Adrenal gland (tissue), 7 donors: Measurements from ENCODE around the genes AMFR, MT1M and MT1G.

- PRO-cap, 3 experiments: peak in 1 of 3 experiments; most common plus-strand start chr16:54938845 (in 1)
- RAMPAGE, long total RNA, 4 experiments: no peak in any of the 4 experiments
- RRBS: 29% methylated on average over 10 of the region's 58 CpGs
Measured at GRCh38 chr16:54938448-54939379, 8.0 kb downstream of the IRX5 start.

GRCh38 chr16:55271990-55272656 lies 51.9 kb upstream of the IRX6 start:
- PRO-cap, 3 experiments: no peak in any of the 3 experiments
- RAMPAGE, long total RNA, 4 experiments: no peak in any of the 4 experiments
- RRBS: no CpG with 5 or more reads among the region's 6 CpGs

- PRO-cap, 3 experiments: no peak in any of the 3 experiments
- RAMPAGE, long total RNA, 4 experiments: no peak in any of the 4 experiments
- RRBS: no CpG with 5 or more reads among the region's 3 CpGs
Measured at GRCh38 chr16:55437412-55437968, 41.5 kb upstream of the MMP2 start.

DNA sequence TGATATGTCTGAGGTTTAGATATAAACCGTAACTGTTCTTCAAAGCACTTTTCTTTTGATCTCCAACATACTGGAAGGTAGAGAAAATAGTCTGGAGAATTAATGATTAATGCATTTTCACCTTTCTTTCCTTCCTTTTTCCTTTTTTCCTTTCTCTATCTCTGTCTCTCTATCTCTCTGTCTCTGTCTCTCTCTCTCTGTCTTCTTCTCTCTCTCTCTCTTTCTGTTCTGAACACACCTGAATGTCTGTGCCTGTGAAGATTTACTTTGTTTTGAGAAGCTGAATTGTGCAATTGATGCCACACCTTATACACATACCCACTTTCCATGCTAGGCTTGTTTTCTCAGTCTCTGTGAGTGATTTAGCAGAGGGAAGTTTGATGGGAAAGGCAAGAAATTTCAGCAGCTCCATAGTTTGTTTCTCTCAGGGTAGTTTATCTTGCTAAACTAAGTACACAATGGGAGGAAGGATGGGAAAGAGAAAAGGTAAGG lies 9.4 kb upstream of the CAPNS2 start:
- PRO-cap, 3 experiments: no peak in any of the 3 experiments
- RAMPAGE, long total RNA, 4 experiments: no peak in any of the 4 experiments
- RRBS: no CpG with 5 or more reads among the region's 1 CpG

- PRO-cap, 3 experiments: no peak in any of the 3 experiments
- RAMPAGE, long total RNA, 4 experiments: no peak in any of the 4 experiments
- RRBS: no CpG with 5 or more reads among the region's 31 CpGs
Measured at GRCh38 chr16:55759983-55760951, 72.6 kb downstream of the CES1 start.

GRCh38 chr16:55915943-55916435 lies 40.8 kb upstream of the CES5A start:
- PRO-cap, 3 experiments: no peak in any of the 3 experiments
- RAMPAGE, long total RNA, 4 experiments: no peak in any of the 4 experiments
- RRBS: no CpG with 5 or more reads among the region's 2 CpGs

DNA sequence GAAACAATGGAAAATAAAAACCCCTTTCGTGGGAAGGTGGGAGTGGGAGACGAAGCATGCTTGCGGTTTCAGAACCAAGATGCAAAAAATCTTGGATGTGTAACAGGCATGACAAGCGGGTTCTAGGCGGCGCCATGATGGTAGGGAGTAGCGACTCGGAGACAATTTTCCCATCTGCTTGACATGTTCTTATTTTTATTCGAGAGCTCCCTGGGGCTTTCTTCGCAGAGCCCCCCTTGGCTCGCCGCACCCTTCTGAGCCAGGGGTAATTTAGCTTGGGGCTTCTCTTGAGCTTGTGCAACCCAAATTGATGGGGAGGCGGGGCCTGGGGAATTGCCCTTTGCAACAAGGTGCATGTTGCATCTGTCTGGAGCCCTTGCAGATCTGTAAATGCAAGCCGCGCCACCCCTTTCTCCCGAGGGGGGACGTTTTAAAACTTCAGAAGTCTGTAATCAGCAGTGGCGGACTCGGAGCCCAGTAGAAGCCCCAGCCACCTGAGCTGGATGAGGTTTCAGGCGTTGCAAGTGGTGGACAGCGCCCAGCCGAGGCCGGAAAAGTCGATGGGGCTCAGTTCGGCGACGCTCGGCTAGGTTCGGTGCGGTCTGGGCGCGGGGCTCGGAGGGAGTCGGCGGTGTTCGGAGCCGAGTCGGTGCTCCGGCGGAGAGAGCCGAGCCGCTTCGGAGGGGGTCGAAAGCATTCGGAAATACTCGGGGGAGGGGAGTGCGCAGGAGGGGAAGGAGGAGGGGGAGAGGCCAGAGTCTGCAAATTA lies 2.9 kb downstream of the GNAO1 start:
- PRO-cap, 3 experiments: peak in 1 of 3 experiments; most common minus-strand start position 533 of the sequence (in 1)
- RAMPAGE, long total RNA, 4 experiments: no peak in any of the 4 experiments
- RRBS: 1% methylated on average over 12 of the region's 47 CpGs

GRCh38 chr16:56225123-56225464 lies 33.8 kb downstream of the GNAO1 start:
- PRO-cap, 3 experiments: no peak in any of the 3 experiments
- RAMPAGE, long total RNA, 4 experiments: no peak in any of the 4 experiments
- RRBS: no CpG with 5 or more reads among the region's 2 CpGs

GRCh38 chr16:56234809-56235165 lies 43.5 kb downstream of the GNAO1 start:
- PRO-cap, 3 experiments: no peak in any of the 3 experiments
- RAMPAGE, long total RNA, 4 experiments: no peak in any of the 4 experiments
- RRBS: no CpG with 5 or more reads among the region's 5 CpGs

GRCh38 chr16:56385767-56386462 lies 39.4 kb downstream of the AMFR start:
- PRO-cap, 3 experiments: no peak in any of the 3 experiments
- RAMPAGE, long total RNA, 4 experiments: no peak in any of the 4 experiments
- RRBS: no CpG with 5 or more reads among the region's 12 CpGs

DNA sequence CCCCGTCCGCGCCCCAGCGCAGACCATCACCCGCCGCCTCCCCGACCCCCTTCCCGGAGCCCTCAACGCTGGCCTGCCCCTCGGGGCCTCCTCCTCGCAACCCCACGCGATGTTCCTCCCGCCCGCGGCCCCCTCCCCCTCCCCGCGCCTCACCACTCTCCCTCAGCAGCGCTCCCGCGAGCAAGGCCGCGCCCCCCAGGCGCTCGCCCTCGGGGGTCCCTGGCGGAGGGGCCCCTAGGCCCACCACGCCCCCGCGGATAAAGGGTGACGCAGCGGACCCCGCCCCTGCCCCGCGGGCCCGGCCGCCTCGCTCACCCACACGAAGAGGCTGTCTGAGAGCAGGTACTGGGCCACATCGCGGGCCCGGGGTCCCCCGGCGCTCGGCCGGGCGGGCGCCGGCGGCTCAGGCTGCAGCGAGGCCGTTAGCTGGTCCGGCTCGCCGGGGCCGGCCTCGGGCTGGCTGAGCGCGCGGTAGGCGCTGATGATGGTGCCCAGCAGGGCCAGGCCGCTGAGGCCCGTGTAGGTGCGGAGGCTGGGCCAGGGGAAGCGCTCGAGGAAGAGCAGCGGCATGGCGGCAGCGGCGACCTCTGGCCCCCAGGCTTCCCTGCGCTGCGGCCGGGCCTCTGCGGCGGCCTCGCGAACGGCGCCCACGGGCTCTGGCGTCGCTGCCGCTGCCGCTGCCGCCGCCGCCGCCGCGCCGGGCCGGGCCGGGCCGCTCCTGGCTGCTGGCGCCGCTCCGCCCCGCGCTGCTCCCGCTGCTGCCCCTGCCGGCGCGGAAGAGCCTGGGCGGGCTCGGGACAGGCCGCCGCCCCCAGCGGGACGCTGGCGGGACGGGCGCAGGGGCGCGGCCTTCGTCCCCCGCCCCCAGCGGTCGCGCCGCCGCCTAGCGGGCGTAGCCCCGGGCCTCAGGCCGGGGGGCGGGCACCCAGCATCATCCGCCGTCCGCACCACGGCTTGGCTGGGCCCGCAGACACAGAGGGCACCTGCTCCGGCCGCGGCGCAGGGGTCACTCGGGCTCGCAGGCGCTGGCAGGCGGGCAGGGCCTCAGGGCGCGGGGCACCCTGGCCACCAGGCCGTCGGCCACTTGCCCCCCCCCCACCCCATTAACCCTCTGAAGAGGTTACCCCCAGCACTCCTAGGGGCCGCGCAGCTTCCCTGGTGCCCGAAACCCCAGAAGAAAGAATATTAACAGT lies at the start of gene AMFR:
TSS of gene AMFR (minus strand) at position 788 of the 1,193 bp plus-strand sequence.
- PRO-cap, 3 experiments: peak in 3 of 3 experiments; most common plus-strand start position 921 of the sequence (in 2); most common minus-strand start position 55 of the sequence (in 2)
- RAMPAGE, long total RNA, 4 experiments: no peak in any of the 4 experiments
- RRBS: 1% methylated on average over 44 of the region's 146 CpGs

DNA sequence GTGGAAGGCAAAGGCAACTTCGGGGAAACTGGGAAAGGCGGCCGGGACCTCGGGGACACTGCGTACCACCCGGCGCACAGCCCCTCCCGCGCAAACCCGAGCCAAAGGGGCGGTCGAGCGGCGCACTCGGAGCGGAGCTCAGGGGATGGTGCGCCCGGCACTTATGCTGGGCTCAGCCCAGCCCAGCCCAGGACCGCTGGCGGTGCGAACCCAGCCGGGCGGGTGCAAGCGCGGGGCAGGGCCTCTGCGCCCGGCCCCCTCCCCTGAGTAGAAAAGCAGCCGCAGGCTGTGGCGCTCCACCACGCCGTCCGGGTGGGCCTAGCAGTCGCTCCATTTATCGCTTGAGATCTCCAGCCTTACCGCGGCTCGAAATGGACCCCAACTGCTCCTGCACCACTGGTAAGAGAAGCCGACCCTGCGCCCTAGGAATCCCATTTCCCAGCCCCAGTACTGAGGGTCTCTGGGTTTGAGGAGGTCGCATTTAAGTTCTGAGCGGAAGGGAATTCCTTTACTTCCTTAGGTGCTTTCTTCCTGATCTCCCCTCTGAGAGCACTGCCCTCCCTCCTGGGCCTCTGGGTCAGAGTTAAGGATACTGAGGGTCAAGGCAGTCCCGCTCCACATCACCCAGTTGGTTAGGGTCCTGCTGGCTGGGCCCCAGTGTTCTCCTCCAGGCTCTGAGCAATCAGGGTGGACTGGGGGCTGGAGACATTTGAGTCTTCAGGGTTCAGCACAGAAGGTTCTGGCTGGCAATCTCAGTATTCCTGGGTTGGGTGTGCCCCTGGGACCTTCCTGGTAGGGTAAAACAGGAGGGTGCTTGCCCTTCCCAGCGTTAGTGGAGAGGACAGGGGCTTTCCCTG lies at the start of gene MT1M:
TSS of gene MT1M (plus strand) at position 299 of the 857 bp plus-strand sequence.
- PRO-cap, 3 experiments: peak in 3 of 3 experiments; most common plus-strand start position 299 of the sequence (in 3); most common minus-strand start position 165 of the sequence (in 3)
- RAMPAGE, long total RNA, 4 experiments: start-site peak on the plus strand in 4 of 4 experiments, centred at positions 169 to 290 of the sequence, 34 to 501 reads per replicate
- RRBS: 2% methylated on average over 24 of the region's 43 CpGs

GRCh38 chr16:56667862-56668911 lies at the start of gene MT1G:
MT1G (minus strand) TSS chr16:56668065.
- PRO-cap, 3 experiments: peak in 3 of 3 experiments; most common plus-strand start chr16:56668203 (in 3); most common minus-strand start chr16:56668065 (in 3)
- RAMPAGE, long total RNA, 4 experiments: start-site peak on the minus strand in 1 of 4 experiments, at chr16:56668060-56668066 at its widest, 13 reads per replicate
- RRBS: 3% methylated on average over 17 of the region's 49 CpGs

DNA sequence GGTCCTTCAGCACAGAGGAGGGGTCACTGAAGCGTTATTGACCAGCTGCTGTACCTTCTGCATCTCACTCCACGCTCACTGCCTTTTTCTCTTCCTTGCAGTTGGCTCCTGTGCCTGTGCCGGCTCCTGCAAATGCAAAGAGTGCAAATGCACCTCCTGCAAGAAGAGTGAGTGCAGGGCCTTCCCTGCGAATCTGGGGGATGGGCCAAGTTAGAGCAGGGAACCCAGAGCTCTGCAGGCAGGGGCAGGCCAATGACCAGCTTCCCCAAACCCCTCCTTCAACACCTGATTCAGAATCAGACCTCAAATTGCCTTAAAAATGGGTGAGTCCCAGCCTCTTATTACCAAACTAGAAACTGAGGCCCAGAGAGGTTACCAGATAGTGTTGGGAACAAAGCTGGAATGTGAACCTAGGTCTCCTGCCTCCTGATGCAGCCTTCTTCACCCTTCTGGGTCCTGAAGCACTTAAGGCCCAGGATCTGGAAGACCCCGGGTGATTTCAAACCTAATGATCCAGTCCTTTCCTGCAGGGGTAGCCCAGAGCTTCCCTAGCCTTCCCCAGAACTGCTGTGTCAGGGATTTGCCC lies 887 bp downstream of the MT1X start:
- PRO-cap, 3 experiments: no peak in any of the 3 experiments
- RAMPAGE, long total RNA, 4 experiments: no peak in any of the 4 experiments
- RRBS: 11% methylated on average over 1 of the region's 5 CpGs

- PRO-cap, 3 experiments: no peak in any of the 3 experiments
- RAMPAGE, long total RNA, 4 experiments: no peak in any of the 4 experiments
- RRBS: no CpG with 5 or more reads among the region's 5 CpGs
Measured at GRCh38 chr16:56689189-56689697, 7.0 kb downstream of the MT1X start.

DNA sequence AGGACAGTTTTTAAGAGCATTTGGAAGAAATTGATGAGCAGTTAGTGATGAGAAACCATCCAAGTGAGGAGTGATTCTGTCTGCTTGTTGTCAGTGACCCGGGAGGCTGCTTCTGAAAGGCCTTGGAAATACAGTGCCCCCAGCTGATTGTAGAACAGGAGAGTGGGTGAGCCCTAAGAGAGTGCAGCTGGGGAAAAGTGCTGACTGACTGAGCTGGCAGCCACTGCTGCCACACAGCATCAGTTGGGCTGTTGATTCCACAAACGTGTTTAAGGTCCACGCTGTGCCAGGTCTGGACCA lies 18.8 kb downstream of the NUP93 start:
- PRO-cap, 3 experiments: no peak in any of the 3 experiments
- RAMPAGE, long total RNA, 4 experiments: no peak in any of the 4 experiments
- RRBS: no CpG with 5 or more reads among the region's 3 CpGs

GRCh38 chr16:56750086-56750449 lies 20.1 kb downstream of the NUP93 start:
- PRO-cap, 3 experiments: no peak in any of the 3 experiments
- RAMPAGE, long total RNA, 4 experiments: no peak in any of the 4 experiments
- RRBS: no CpG with 5 or more reads among the region's 1 CpG

GRCh38 chr16:56814649-56815264 lies 50.2 kb upstream of the SLC12A3 start:
- PRO-cap, 3 experiments: no peak in any of the 3 experiments
- RAMPAGE, long total RNA, 4 experiments: no peak in any of the 4 experiments
- RRBS: no CpG with 5 or more reads among the region's 7 CpGs

DNA sequence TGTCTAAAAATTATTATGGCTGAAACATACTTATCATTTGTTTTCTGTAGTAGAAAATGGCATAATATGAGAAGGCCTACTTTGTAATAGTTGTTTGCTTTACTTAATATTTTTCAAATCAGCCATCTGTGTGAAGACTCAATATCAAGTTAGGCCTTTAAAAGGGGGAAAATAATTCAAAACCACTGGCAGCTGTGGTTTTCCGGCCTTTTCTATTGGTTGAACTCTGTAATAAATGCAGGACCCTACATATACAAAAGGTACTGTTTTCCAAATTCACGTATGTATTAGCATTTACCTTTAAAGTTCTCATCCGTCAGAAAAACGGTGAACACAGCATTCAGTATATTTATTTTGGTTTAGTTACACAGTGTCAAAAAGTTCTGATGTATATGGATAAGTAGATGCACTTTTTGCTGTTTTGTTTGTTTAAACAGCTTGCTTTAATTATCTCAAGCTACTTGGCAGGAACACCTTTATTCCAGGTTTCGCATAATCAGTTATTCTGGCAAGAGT lies 1.8 kb downstream of the HERPUD1 start:
- PRO-cap, 3 experiments: no peak in any of the 3 experiments
- RAMPAGE, long total RNA, 4 experiments: no peak in any of the 4 experiments
- RRBS: no CpG with 5 or more reads among the region's 5 CpGs

GRCh38 chr16:56934158-56934598 lies 2.2 kb downstream of the HERPUD1 start:
- PRO-cap, 3 experiments: no peak in any of the 3 experiments
- RAMPAGE, long total RNA, 4 experiments: no peak in any of the 4 experiments
- RRBS: no CpG with 5 or more reads among the region's 3 CpGs